Natural killer cell (primary cell): ENCODE data around the gene YJU2B.

- PRO-cap: no peak
Observed at GRCh38 chr19:12947700-12948441, 2.2 kb downstream of the RAD23A start.

GRCh38 chr19:13001248-13002454 lies 6.4 kb downstream of the NFIX start:
- PRO-cap: no peak

GRCh38 chr19:13022097-13022512 lies 26.8 kb downstream of the NFIX start:
- PRO-cap: no peak

GRCh38 chr19:13025541-13026936 lies 30.8 kb downstream of the NFIX start:
- PRO-cap: no peak

GRCh38 chr19:13098793-13099193 lies 3.9 kb downstream of the LYL1 start:
- PRO-cap: no peak

- PRO-cap: unidirectional peak, plus-strand start at chr19:13104937
Observed at GRCh38 chr19:13104120-13105162, 1.8 kb upstream of the LYL1 start.

DNA sequence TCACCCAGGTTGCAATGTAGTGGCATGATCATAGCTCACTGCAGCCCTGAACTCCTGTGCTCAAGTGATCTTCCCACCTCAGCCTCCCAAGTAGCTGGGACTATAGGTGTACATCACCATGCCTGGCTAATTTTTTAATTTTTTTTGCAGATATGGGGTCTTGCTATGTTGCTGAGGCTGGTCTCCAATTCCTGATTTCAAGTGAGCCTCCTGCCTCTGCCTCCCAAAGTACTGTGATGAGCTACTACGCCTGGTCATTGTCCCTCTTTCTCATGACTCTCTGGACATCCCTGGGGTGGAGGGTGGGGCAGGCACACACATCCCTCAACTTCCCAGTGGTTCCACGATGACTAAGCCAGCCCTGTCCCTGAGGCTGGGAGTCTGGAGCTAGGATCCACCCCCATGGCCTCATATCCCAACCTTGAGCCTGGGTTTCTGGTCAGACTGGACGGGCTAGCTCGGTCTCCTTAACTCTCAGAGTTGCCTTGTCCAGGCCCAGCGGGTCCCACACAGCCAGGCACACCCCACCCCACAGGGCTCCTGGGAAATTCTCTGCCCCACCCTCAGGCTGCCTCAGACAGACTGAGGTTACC lies 19.5 kb downstream of the IER2 start:
- PRO-cap: no peak

GRCh38 chr19:13339899-13340395 lies 166.3 kb downstream of the CACNA1A start:
- PRO-cap: no peak

GRCh38 chr19:13398765-13399153 lies 107.5 kb downstream of the CACNA1A start:
- PRO-cap: no peak

- PRO-cap: no peak
Observed at GRCh38 chr19:13507052-13507776, 935 bp upstream of the CACNA1A start.

DNA sequence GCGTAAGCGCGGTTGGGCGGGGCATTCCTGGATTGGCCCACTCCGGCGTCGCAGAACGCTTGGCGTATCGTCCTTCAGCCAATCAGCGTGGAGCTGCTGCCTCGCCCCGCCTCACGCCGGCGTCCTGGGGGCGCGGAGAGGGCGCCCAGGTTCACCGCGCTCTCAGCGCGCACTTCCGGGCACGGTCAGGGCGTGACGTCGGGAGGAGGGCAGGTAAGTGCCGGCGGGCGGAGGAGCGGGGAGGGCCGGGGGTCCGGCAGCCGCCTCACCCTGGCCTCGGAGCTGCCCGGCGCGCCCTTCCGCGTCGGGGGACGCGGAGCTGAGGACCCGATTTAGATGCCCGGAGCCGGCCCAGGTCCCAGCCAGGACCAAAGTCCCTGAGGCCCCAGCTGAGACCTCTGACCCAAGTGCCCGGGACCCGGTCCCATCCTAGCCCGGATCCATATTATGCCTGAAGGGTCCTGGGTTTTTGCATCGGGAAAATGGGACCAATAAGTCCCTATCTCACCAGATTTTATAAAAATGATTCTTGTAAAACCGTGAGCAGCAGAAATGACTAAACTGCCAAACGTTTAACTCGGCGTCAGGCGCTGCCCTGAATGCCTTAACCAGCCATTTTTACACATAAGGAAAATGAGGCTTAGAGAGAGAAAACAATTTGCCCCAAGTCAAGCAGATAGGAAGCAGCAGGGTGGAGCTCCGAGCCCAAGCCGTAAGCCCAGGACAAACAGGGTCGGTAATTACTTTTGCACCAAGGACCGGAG lies at the start of gene YJU2B:
YJU2B (plus strand) TSS at position 154 of the 764 bp plus-strand sequence.
- PRO-cap: unidirectional peak, plus-strand start at position 114 of the sequence; unidirectional peak, plus-strand start at position 216 of the sequence

GRCh38 chr19:13779665-13780318 lies 5.5 kb downstream of the C19orf53 start:
- PRO-cap: no peak

GRCh38 chr19:13817025-13817469 lies 21.8 kb downstream of the ZSWIM4 start:
- PRO-cap: no peak

- PRO-cap: bidirectional peak, plus-strand start at chr19:13837206, minus-strand start at chr19:13836877
Observed at GRCh38 chr19:13836532-13837341, 40.2 kb upstream of the NANOS3 start.

- PRO-cap: bidirectional peak, plus-strand start at chr19:13850637, minus-strand start at chr19:13850301
Observed at GRCh38 chr19:13850097-13850738, 26.7 kb upstream of the NANOS3 start.

DNA sequence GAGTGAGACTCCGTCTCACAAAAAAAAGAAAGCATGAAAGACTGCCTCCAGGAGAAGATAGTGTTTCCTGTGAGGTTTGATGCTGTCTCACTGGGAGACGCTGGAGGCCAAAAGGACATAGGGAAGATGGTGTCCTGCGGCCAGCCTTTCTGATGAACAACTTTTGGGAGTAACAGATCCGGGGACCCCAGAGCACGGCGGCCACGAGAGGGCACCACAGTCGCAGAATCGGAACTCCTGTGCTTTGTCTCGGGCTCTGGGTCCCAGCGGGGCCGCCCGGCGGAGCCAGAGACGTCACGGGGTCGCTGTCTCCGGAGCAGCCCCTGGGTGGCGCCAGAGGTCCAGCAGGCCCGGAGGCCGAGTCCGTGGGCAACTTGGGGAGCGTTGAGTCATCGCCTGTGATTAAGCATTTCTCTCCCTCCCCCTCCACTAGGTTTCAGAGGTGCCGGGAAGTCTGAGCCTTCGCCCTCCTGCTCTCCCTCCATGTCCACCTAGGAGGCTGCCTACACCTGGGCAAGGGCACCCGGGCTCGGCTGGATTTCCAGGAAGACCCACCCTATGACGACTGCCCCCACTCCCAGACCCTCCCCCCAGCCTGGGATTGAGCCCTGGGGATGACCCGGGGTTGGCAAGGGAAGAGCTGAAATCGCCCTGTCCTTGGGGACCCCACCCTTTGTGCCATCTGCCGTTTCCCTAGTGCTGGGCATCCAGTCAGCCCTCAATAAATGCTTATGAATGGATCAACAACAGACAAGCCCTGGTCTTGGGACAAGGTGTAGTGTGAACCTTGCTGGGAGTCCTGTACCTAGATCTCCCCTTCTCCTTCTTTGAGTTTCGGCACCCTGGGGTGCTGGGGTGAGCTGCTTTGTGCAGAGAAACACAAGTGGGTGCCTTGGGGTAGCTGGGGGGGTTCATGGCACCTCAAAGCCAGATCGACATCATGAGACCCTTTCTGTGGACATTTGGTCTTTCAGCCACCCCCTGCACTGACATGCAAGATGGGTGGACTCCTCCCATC lies 3.4 kb downstream of the NANOS3 start:
- PRO-cap: bidirectional peak, plus-strand start at position 432 of the sequence, minus-strand start at position 230 of the sequence

DNA sequence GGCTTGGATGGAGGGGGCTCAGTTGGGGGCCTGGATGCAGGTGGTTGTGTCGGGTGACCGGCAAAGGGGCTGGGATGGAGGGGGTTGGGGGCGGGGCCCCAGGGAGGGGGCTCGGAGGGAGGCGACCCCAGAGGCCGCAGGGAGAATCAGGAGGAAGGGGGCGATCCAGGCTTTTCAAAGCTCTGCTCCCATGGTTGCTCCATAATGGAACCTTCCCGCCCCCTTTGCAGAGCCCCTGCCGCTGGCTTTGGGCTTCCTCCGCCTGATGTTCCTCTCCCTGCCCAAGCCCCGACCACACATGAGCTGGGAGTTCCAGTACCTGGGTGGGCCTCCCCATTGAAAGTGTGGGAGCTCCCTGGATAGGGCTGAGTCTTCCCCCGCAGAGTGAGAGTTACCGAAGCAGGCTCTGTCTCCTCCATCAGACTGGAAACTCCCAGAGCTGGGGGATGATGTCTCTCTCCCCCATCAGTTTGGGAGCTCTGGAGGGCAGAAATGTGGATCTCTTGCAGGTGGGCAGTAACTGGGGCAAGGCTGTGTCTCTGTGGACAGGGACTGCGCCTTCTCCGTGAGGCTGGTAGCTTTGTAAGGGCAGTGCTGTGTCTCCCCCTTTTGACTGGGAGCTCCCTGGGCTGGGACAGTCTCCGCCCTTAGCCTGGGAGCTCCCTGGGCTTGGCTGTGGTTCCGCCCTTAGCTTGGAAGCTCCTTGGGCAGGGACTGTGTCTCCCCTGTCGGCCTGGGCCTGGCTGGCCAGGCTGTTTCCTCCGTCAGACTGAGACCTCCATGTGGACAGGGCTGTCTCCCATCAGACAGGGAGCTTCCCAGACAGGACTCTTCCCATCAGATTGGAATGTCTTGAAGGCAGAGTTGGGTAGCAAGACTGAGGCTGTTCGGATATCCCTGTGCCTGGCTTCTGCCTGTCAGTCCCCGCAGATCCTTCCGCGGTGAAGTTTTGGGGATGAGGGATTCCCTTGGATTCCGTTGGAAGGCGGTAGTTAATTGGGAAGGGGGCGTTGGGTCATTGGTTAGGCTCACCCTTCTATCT lies 812 bp downstream of the DCAF15 start:
- PRO-cap: no peak

GRCh38 chr19:13955763-13956420 lies 3.6 kb downstream of the DCAF15 start:
- PRO-cap: no peak

DNA sequence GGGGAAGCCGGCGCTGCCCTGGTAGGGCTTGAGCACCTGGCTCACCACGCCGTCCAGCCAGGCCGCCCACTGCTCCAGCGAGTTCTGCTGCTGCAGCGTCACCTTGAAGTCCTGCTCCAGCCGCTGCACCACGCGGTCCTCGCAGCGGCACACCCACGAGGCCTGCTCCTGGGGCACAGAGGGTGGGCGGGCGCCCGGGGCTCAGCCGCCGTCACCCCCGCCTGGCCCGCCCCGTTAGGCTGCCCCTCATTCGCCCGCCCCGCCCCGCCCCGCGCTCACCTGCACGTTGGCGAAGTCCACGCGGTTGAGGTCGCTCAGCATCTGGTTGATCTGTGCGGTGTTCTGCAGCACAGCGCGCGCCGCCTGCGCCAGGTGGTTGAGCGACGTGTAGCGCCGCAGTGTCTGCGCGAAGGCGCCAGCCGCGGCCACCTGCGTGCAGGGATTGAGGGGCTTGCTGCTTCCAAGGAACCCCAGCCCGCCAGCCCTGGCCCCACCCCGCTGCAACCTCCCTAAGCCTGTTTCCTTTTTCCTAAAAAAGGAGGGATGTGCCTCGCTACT lies 11.3 kb downstream of the DCAF15 start:
- PRO-cap: no peak

GRCh38 chr19:14003700-14004037 lies 2.5 kb downstream of the RFX1 start:
- PRO-cap: unidirectional peak, minus-strand start at chr19:14003798